H4 (cell line): Measurements from ENCODE around the gene OSBPL8.

DNA sequence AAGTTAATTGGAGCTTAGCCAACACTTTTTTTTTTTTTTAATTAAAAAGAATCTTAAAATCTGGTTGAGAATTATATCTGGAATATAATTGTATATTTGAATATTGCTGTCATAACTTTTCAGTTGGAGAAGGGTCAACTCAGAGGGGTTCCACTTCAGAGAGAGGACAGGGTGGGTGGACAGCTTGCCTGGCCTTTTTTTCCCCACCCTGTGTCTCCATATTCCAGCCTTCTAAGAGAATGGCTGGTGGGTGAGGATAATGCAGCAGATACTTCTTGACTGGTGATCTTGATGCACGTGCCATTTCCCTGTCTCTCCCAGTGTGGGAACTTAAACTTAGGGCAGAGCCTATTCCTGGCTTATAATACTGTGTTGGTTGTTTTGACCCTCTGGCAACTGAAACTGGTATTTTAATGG is 15.3 kb downstream of the RAB21 start:
- RAMPAGE, long total RNA: no peak

DNA sequence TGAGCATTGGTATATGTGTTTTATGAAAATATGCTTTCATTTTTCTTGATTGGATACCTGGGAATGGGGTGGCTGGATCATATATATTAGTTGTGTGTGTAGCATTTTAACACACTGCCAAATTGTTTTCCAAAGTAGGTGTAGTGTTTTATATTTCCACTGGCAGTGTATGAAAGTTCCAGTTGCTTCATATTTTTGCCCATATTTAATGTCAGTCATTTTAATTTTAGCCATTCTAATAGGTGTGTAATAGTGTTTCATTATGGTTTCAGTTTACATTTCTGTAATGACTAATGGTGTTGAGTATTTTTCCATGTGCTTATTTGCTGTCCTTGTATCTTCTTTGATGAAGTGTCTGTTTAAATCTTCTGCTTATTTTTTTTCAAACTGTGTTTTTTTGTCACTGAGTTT is 8.6 kb downstream of the TBC1D15 start:
- RAMPAGE, long total RNA: no peak

DNA sequence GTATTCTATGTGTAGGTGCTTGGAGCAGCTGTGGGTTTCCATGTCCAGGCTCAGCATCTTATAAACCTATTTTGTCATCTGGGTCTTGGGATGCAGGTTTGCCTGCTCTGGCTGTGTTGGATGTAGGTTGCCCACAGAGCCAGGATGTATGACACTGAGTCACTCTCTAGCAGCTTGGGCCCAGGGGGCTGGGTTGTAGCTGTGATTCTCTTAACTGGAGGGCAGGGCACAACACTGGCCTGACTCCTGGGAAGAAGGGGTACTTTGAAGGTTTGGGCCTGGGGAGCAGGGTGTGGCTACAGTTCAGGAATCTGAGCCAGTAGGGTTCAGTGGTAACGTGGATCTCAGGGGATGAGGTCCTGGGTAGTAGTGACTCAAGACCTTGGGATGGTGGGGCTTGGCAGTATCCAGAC is 25.6 kb downstream of the TBC1D15 start:
- RAMPAGE, long total RNA: no peak

DNA sequence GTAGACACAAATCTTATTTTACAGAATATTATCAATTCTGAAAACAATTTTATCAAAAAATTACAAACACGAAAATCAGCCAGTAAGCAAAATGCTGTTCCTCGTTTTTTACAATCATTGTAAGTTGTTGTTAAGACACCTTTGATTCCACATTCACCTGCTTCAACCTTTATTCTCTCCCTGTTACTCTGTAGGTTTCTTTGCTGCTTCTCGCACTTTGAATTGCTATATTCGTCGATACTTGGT is 857.3 kb downstream of the TRHDE start:
- RAMPAGE, long total RNA: no peak

- RAMPAGE, long total RNA: no peak
Observed at GRCh38 chr12:73341560-73341812, 1069.3 kb downstream of the TRHDE start.

- RAMPAGE, long total RNA: no peak
Observed at GRCh38 chr12:74586362-74587083, 48.9 kb downstream of the ATXN7L3B start.

DNA sequence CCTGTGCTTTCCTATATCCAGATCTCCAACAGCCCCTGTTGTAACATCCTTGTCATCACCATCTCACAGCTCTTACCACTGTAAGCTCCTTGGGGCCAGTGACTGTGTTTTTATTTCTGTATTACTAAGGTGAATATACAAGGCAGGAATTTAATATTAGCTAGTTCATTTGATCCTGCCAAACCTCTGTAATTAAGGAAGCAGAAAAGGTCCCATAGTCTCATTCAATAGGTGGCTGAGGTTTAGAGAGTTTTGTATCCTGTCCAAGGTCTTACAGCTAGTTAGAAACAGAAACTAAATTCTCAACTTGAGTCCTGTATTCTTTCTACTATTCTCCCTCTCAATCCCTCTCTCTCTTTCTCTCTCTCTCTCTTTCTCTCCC is 625 bp upstream of the GLIPR1 start:
- RAMPAGE, long total RNA: no peak

- RAMPAGE, long total RNA: no peak
Observed at GRCh38 chr12:75501545-75502331, 9.7 kb downstream of the KRR1 start.

DNA sequence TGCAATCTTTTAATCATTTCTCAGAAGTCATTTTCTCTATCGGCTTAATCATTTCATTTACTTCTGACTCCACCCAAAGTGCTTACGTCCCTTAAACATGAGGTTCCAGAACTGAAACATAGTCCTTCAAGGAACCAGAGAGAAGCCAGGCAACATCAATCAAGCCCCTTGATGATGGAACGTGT is 148.7 kb upstream of the KRR1 start:
- RAMPAGE, long total RNA: no peak

- RAMPAGE, long total RNA: no peak
Observed at GRCh38 chr12:75665955-75666747, 154.7 kb upstream of the KRR1 start.

GRCh38 chr12:75825593-75826004 is 258.9 kb downstream of the NAP1L1 start:
- RAMPAGE, long total RNA: no peak

DNA sequence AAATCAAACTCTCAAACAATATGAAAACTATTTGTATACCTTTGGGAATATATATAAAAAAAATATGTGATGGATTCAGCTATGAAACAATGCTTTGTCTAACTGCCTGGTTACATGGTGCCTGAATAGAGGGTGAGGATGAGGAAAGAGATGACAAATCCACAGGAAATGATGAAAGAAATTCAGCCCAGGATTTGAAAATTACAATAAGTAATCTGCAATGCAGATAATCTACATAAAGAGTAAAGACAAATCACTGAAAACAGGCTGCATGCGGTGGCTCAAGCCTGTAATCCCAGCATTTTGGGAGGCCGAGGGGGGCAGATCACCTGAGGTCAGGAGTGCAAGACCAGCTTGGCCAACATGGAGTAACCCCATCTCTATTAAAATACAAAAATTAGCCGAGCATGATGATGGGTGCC is 150.7 kb downstream of the NAP1L1 start:
- RAMPAGE, long total RNA: no peak

GRCh38 chr12:76054737-76055510 is 29.6 kb downstream of the NAP1L1 start:
- RAMPAGE, long total RNA: no peak

GRCh38 chr12:76092578-76092952 is 8.1 kb upstream of the NAP1L1 start:
- RAMPAGE, long total RNA: no peak

- RAMPAGE, long total RNA: no peak
Observed at GRCh38 chr12:76340786-76341213, 7.4 kb downstream of the BBS10 start.

- RAMPAGE, long total RNA: no peak
Observed at GRCh38 chr12:76467566-76468340, 91.8 kb downstream of the OSBPL8 start.

GRCh38 chr12:76512662-76512942 is 47.0 kb downstream of the OSBPL8 start:
- RAMPAGE, long total RNA: no peak

DNA sequence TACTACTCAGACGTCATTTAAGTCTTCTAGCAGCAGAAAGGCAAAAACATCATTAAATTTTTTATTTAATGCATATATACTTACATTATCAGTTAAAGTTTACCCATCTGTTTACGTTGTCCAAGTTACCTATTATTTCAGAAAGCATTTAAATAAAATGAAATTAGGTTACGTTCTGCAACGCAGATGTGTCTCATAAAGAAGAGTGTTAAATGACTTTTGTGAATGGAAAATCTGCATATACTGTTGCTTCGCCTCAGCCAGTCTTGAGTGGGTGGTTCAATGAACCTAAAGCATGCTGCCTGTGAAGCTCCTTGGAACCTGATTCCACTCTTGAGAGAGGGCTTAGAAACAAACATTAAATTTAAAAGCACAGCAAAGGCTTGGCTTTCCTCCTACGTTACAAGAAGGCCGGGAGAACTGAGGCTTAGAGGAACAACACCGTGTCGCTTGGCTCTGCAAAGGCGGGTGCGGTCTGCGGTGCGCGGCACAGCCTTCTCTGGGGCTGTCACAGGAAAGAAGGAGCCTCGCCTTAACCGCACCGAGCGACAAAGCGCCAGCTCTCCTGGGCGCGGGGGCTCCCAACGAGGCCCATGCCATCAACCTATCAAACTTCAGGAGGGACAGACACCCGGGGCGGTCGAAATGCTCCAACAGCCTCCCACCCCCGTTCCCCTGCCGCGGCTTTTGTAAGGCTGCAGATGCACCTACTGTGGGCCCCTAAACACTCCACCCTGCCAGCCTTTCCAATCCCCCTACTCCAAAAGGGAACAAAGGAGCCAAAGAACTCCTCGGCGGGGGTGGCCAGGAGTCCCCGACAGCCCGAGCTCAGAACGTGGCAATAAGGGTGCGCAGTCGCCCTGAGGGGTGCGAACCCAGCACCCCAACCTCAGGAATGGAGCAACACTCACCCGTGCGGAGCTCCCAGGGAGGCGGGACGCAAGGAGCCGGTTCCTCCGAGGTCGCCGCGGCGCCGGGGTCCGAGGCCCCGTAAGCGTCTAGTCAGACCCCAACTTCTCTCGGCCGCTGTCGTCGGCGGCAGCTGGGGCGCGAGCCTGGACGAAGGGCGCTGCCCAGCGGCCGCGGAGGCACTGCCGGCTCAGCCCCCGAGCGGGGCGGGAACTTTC is 722 bp downstream of the OSBPL8 start:
- RAMPAGE, long total RNA: no peak

DNA sequence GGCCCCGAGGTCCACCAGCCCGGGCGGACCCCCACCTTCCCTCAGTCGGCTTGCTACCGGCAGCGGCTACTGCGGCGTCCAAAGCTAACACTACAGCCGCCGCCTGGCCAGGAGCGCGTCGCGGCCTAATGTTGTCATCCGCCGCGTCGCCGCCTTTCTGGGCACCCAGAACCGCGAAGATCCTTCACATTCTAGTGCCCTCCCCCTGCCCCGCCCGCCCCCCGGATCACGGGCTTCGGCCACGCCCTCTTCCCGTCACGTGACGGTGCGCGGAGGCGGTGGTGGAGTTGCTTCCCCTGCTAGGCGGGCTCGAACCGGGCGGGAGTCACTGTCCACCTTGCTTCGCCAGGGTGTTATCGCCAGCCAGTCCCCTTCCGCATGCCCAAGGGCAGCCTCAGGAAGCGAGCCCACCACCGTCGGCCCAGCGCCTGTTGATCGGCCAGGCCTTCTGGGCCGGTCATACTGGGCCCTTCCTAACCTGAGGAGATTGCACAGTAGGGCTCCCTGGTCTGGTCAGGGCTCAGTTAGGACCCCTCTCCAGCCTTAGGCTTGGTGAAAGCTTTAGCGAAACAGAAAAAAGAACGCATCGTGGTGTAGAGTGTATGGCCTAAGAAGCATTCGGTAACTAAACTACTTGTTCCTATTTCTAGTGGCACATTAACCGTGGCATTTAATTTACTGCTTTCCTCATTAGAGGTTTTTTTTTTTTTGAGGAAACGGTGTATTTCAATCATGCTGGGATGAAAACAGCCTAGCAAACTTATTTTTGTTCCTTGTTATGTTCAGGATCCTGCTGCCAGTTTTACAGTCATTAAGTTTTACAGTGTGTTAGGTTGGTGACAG is at the start of gene OSBPL8:
TSS of gene OSBPL8 (minus strand) at position 159 of the 843 bp plus-strand sequence.
- RAMPAGE, long total RNA: no peak

DNA sequence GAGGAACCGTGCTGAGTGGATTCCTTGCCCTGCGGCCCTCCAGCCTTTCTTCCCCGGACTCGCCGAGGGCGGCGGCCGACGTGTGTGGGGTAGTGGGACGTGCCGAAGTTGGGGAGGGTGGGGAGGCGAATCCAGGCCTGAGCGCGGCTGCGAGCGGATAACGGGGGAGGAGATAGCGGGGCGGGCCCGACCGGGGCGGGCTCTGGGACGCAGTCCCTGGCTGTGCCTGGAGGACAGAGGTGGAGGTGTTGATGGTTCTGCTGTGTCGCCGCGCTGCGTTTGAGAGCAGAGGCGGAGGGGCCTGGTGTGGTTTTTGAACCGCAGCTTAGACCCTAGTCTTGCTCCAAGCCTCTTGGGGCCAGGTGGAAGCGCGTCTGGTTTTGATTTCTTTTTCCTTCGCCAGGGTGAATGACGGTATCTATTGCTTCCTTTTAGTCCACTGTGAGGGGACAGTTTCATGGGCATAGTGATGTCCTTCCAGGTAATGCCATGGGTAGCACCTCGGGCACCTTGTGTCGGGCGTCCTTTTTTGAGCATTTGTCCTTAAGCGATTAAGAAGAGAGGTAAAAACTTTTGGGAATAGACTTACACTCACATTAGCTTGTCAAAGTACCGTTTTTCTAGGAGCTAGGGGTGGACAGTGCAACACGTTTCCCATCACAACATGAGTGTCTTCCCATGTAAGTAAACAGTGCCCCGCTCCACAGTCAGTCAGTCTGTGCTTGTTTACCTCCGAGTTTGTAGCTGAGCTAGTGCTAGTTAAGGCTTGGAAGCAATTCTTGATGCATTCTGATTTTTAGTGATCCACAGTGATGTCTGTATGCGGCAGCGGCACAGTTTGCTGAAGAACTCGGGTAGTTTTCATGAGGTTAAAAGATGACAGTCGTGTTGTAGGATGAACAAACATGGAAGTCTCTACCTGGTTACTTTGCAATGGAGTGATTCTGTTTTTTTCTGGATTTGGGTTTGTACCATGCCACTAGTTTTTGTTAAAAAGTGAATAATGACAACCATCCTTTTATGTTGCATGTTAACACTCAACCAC is 739 bp downstream of the ZDHHC17 start:
- RAMPAGE, long total RNA: no peak